Neural progenitor cell (in vitro differentiated cells): ENCODE data around the genes IL21, SPATA5 and ABHD18.

GRCh38 chr4:122349406-122350028 is 29.3 kb upstream of the ADAD1 start:
- RAMPAGE, long total RNA, result no peak

DNA sequence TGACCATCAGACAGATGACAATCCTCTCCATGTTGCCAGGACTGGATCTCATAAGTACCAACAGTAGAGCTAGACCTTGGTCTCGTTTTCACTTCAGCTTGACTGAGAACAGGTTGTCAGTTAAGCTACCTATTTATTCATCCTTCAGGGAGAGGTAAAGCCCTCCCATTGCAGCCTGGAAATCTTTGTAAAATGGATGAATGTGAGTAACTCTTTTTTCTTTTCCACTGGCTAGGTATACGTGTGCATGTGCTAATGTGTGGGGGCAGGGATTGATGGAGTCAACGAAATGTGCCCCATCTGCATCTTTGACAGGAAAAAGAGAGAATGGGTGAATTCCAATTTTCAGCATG is at the start of gene IL21:
Gene IL21, minus strand, starts transcription at position 107 of the 353 bp plus-strand sequence.
- RAMPAGE, long total RNA, result no peak

- RAMPAGE, long total RNA, result no peak
Observed at GRCh38 chr4:122749400-122750249, 17.1 kb downstream of the BBS12 start.

DNA sequence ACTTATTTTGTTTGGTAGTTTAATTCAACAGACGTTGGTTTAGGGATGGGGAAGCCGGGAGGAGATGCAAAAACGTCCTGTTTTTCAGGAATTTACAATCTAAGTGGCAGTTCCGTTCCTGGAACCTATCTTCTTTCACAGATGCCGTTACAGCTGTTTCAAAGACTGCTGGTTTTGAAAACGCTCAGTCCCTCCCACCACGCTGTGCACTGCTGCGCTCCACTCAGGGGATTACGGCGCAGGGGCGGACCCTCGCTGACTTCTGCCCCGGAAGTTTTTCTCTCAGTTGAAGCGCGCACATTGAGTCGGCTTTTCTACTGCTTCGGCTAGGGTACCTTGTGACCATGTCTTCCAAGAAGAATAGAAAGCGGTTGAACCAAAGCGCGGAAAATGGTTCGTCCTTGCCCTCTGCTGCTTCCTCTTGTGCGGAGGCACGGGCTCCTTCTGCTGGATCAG is at the start of gene SPATA5:
Gene SPATA5, plus strand, starts transcription at position 280 of the 456 bp plus-strand sequence.
- RAMPAGE, long total RNA, result start-site peak on the minus strand centred at position 177 of the sequence, 63 bp wide, 167 and 84 reads in 2 replicates

GRCh38 chr4:123303932-123305129 is 92.3 kb upstream of the SPRY1 start:
- RAMPAGE, long total RNA, result no peak

DNA sequence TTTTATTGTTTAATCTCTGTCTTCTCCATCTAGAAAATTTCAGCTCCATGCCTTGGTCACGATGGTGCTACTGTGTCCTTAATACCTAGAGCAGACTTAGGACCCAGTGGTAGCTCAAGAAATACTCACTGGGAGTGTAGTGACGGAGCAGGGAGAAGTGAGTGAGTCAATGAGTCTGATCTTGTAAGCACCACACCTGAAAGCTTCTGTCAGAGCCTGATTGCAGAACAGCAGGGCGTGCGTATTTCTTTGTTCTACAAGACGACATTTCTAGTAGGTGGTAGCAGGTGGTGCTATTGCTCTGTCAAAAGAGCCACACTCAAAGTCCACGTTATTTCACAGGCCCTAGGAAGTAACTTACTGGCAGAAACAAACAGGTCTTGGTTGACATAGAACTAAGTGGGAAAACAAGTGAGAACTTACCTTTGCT is 46.5 kb upstream of the SPRY1 start:
- RAMPAGE, long total RNA, result no peak

- RAMPAGE, long total RNA, result no peak
Observed at GRCh38 chr4:123418247-123419010, 21.8 kb downstream of the SPRY1 start.

DNA sequence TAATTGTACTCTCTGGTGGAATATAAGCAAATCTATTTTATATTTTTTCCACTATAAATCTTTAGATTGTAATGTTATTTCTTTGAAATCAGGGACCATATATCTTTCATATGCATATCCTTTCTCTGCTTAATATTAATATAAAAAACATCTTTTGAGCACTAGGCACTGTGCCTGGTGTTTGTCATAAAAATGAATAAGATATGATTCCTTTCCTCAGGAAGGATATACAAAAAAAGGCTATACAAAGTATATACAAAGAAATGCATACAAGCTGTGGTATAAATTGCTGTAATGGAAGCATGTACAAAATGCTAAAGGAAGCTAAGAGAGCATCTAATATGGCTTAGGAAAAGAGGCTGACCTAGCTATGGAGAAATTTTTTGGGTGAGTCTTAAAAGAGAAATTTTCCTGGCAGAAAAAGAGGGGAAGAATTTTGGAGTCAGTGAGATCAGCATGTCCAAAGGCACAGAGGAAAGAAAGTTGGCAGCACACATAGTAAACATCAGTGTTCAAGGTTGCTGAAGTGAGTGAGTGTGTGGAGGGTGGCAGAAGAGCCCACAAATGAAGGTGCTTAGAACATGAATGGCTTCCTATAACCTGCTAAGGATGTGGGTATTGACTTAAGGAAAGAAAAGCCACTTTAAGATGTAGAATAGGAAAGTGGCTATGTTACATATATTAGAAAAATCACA is 500.0 kb downstream of the SPRY1 start:
- RAMPAGE, long total RNA, result no peak

GRCh38 chr4:124670340-124670969 is 42.1 kb downstream of the ANKRD50 start:
- RAMPAGE, long total RNA, result no peak

DNA sequence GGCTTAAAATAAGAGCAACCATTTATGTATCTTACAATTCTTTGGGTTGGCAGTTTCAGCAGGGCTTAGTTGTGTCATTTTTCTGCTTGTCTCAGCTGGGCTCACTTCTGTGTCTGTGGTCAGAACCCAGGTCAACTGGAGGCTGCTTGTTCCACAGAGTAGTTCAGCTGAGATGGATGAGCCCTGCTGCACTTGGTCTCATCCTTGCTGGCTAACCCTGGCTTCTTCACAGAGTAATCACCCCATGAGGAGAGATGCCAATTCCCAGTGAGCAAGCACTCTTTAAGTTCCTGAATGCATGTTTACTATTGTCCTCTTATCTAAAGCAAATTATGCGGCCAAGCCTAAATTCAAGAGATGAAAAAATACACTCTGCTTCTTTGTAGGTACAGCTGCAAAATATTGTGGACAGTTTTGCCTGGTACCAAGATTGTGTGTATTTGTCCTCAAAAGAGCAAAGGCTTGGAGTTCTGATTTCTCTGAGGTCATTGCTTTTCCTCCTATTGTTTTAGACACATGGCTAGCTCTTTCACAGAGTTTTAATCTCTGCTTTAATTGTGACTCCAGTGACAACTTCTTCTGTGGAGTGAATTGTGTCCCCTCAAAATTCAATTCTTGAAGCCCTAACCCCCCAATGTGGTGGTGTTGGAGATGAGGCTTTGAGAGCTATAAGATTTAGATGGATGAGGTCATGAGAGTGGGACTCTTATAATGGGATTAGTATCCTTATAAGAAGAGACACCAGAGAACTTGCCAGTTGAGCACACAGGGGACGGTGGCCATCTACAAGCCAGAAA is 236.6 kb upstream of the ANKRD50 start:
- RAMPAGE, long total RNA, result no peak

- RAMPAGE, long total RNA, result no peak
Observed at GRCh38 chr4:125334810-125335170, 20.0 kb downstream of the FAT4 start.

- RAMPAGE, long total RNA, result no peak
Observed at GRCh38 chr4:125365813-125366071, 51.0 kb downstream of the FAT4 start.

GRCh38 chr4:125676605-125677073 is 361.9 kb downstream of the FAT4 start:
- RAMPAGE, long total RNA, result no peak

GRCh38 chr4:126954468-126955498 is 678.0 kb upstream of the INTU start:
- RAMPAGE, long total RNA, result no peak

DNA sequence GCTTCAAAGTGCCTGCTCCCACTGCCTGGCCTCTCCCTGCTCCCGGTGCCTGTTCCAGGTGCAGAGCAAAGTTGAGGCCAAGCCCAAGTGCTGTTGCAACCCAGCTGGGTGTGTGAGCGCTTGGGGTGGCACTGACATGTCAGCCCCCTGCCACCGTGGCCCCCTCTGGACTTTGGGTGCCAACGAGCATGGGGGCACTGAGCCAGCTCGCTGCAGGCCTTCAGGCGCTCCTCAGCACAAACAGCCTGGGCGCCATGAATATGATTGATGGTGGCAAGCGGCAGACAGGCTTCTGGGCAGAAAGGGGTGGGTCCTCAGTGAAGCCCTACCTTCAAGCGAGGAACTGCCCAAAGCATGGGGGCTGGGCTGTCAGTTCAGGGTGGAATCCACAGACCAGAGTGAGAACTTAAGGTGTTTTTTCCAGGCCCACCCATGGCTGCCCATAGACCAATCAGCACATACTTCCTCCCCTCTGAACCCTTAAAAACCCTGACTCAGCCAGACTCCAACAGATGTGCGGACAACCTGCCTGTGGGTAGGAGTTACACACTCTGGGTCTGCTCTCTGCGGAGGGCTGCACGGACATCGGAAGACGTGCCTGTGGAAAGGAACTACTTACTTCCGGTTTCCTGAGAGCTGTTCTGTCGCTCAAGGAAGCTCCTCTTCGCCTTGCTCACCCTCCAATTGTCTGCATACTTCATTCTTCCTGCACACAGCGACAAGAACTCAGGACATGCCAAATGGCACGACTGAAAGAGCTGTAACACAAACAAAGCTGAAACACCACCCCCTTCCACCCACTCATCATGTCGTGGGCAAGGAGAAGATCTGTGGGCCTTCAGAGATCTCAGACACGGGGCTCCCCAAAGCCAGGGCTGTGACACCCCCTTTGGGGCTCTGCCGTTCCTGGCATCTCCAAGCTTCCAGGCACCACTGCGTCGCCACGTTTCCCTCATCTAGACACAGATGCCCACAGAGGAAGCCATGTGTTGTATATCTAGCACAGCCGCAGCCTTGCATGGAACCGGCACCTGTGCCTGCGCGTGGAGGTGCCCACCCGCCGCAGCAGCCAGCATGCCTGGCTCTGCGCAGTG is 676.9 kb upstream of the INTU start:
- RAMPAGE, long total RNA, result no peak

DNA sequence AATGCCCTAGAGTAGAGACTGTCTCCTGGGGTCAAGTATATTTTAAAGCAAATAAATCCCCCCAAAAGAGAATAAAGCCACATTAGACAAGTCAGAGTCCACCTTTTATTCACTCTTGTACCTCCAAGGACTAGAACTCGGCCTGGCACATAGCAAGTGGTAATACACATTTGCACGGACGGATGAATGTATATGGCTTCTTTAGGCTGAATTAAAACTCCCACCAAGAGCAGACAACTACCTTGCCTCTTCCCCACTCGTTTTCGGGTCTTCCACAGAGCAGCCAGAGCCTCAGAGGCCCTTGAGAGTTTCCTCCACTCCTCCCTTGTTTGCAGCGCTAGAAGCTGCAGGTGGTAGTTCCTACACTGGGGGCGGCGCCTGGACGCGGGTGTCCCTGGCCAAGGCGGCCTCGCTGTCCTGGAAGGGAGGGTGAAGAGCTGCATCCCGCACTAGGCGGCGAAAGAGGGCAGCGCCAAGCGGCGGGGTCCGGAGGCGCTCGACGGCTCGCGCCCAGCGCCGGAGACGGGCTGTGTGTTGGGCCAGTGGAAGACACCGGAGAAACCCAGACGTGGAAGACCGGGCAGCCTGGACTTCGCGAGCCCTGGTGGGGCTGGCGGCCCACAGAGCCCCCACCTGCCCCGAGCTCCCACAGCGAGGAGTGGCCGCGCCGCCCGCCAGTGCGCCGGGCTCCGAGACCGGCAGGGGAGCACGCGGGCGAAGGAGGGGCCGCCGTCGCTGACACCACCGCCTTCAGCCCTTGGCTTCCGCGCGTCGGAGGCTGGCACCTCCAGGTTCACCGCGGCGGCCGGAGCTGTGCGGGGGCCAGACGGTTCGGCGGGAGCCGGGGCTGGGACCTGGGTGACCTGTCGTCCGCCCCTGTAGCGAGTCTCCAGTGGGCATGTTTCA is 10.0 kb upstream of the INTU start:
- RAMPAGE, long total RNA, result no peak

DNA sequence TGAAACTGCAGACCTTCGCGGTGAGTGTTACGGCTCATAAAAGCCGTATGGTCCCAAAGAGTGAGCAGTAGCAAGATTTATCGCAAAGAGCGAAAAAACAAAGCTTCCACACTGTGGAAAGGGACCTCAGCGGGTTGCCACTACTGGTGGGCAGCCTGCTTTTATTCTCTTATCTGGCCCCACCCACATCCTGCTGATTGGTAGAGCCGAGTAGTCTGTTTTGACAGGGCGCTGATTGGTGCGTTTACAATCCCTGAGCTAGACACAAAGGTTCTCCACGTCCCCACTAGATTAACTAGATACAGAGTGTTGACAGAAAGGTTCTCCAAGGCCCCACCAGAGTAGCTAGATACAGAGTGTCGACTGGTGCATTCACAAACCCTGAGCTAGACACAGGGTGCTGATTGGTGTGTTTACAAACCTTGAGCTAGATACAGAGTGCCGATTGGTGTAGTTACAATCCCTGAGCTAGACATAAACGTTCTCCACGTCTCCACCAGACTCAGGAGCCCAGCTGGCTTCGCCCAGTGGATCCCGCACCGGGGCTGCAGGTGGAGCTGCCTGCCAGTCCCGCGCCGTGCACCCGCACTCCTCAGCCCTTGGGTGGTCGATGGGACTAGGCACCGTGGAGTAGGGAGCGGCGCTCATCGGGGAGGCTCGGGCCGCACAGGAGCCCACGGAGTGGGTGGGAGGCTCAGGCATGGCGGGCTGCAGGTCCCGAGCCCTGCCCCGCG is 1.2 kb downstream of the MFSD8 start:
- RAMPAGE, long total RNA, result no peak

DNA sequence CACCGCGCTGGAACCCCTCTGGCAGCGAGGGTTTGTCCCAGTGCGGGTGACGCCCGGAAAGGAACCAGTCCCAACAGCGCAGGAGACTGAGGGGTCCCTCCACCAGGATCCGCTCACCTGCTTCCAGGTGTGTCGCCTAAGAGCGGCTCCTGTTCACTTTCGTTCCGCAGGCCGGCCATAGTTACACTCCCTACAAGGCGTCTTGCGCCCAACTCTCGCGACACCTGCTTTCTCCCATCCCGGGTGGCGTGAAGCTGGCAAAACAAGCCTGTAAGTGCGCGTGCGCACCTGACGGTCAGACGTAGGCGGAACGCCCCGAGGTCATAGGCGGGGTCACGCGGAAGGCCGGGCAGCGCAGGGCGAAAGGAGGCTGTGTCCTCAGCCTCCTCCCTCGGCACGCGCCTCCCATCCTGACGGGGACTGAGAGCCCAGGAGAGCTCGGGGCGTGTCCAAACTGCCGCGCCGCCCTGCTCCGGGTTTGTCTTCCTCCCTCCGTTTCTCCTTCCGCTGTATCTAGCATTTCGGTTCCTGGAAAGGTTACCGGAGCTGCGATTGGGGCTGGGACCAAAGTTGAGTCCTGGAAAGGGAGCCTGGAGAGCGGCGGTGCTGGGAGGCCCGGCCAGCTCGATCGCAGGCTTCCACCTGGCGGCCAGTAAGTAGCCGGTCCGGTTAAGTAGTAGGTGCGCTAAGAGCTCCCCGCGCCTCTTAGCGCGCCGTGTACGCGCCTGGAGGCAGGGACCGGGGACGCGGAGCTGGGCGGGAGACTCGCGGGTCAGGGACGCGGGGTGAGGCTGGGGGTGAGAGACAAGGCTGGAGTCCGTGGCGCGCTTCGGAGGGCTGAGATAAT is at the start of gene ABHD18:
Gene ABHD18, plus strand, starts transcription at position 452 of the 847 bp plus-strand sequence.
- RAMPAGE, long total RNA, result no peak

DNA sequence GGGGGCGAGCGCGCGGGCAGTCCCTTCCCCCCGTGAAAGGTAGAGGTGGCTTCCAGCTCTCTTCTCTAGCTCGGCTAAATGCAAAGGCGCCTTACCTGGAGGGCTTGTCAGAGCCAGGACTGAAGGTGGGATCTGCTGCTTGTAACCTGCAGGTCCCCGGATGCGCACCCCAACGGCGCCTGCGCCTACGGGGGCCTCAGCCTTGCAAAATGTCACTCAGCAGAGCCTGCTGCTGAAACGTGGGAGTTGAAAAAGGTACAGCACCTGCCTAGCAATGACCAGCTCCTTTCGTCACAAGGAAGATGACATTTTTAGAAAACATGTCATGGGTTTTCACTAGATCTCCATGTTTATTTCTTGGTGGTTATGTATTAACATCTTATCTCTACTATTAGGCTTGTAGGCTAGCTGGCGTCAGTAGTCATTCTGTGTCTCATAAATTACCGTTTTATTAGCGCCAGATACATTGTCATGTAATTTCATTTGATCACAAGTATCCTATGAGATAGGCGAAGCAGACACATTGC is 659 bp downstream of the ABHD18 start:
- RAMPAGE, long total RNA, result no peak

DNA sequence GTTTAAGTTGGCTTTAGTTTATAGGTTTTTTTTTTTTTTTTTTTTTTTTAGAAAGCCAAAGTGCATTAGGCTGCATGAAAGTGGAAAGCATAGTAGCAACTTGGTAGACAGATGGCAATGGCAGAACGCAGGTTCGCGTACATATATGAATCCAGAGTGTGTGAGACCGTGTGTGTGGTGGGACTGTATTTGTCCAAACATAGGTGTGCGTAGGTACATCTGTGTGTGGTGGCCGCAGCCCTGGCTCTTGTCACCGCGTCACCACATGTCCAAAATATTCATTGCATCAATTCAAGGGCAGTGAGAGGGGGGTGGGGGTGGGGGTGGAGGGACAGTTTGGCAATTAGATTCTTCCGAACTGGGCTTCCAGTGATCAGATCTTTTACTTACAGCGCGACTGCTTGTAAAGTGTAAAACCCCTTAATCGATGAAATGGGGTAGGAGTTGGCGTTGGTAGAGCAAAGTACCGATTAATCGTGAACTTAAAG is 970 bp downstream of the JADE1 start:
- RAMPAGE, long total RNA, result no peak